ENCODE results near the genes ARID4B and HEATR1.

DNA sequence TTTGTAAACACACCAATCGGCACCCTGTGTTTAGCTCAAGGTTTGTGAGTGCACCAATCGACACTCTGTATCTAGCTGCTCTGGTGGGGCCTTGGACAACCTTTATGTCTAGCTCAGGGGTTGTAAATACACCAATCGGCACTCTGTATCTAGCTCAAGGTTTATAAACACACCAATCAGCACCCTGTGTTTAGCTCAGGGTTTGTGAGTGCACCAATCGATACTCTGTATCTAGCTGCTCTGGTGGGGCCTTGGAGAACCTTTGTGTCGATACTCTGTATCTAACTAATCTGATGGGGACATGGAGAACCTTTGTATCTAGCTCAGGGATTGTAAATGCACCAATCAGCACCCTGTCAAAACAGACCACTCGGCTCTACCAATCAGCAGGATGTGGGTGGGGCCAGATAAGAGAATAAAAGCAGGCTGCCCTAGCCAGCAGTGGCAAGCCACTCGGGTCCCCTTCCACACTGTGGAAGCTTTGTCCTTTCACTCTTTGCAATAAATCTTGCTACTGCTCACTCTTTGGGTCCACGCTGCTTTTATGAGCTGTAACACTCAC, 12.6 kb upstream of the TOMM20 start:
- PRO-cap, 4 experiments: no peak in any of the 4 experiments
- RAMPAGE, long total RNA, 2 experiments: no peak in any of the 2 experiments
- RRBS: no CpG with 5 or more reads among the region's 8 CpGs

GRCh38 chr1:235156508-235157101, 4.4 kb downstream of the RBM34 start:
- PRO-cap, 4 experiments: no peak in any of the 4 experiments
- RAMPAGE, long total RNA, 2 experiments: no peak in any of the 2 experiments
- RRBS: no CpG with 5 or more reads among the region's 5 CpGs

DNA sequence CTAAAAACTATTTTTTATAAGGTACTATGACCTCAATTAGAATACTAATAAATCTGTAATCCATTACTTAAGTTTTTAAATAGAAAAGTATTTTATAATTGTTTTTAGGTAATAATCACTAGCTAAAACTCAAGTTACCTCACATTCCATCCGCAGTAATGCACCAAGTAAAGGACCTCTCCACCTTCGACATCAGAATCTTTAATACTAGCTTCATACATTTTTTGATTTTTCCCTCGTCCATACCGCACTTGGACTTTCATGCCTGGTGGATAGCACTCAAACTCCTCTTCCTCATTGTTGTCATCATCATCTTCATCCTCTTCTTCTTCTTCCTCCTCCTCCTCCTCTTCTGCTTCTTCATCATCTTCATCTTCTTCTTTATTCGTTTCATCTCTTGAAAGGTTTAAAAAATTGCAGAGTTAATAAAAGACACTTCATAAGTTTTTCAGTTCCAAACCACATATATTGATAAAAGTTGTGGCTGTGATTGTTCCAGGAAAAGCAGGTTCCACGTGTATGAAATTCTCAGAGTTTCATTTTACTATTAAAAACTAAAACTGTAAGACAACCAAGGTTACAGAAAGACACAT, 52.7 kb upstream of the RBM34 start:
- PRO-cap, 4 experiments: no peak in any of the 4 experiments
- RAMPAGE, long total RNA, 2 experiments: no peak in any of the 2 experiments
- RRBS: no CpG with 5 or more reads among the region's 6 CpGs

GRCh38 chr1:235327765-235328383, at the start of gene ARID4B:
Gene ARID4B, minus strand, starts transcription at chr1:235328179.
- PRO-cap, 4 experiments: peak in 4 of 4 experiments; most common plus-strand start chr1:235327911 (in 1); most common minus-strand start chr1:235327926 (in 4)
- RAMPAGE, long total RNA, 2 experiments: start-site peak on the minus strand in 1 of 2 experiments, at chr1:235328158-235328171 at its widest, 91 reads per replicate
- RRBS: 2% methylated on average over 28 of the region's 43 CpGs

- PRO-cap, 4 experiments: peak in 2 of 4 experiments; most common minus-strand start chr1:235505623 (in 1)
- RAMPAGE, long total RNA, 2 experiments: no peak in any of the 2 experiments
- RRBS: no CpG with 5 or more reads among the region's 19 CpGs
Measured at GRCh38 chr1:235505544-235505977, 1.3 kb upstream of the B3GALNT2 start.

- PRO-cap, 4 experiments: peak in 1 of 4 experiments; most common plus-strand start chr1:235649066 (in 1)
- RAMPAGE, long total RNA, 2 experiments: no peak in any of the 2 experiments
- RRBS: 1% methylated on average over 2 of the region's 39 CpGs
Measured at GRCh38 chr1:235648818-235649406, 672 bp downstream of the GNG4 start.

- PRO-cap, 4 experiments: no peak in any of the 4 experiments
- RAMPAGE, long total RNA, 2 experiments: no peak in any of the 2 experiments
- RRBS: no CpG with 5 or more reads among the region's 4 CpGs
Measured at GRCh38 chr1:235878289-235878817, 11.6 kb upstream of the LYST start.

DNA sequence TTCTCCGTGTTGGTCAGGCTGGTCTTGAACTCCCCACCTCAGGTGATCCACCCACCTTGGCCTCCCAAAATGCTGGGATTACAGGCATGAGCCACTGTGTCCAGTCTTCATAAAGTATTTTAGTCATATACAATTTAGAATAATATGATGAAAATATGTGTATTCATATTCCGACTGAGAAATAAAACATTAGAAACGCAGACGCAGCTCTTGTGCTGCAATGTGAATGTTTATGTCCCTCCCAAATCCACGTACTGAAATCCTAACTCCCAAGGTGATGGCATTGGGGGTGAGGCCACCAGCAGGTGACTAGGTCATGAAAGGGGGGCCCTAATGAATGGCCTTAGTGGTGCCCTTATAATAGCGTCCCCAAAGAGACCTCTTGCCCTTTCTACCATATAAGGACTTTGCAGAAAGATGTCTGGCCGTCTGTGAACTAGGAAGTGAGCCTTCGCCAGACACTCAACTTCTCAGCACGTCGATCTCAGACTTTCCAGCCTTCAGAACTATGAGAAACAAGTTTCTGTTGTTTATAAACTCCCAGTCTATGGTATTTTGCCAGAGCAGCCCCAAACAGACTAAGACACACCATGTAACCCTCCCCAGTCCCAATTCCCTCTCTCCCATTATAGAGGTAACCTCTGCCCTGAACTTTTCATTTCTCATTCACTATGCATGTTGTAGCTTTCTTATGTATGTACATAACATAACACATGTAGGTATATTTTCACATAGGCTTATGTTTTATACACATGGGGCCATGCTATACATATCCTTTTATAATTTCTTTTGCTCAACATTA, 55.8 kb downstream of the NID1 start:
- PRO-cap, 4 experiments: peak in 1 of 4 experiments; most common minus-strand start position 445 of the sequence (in 1)
- RAMPAGE, long total RNA, 2 experiments: no peak in any of the 2 experiments
- RRBS: no CpG with 5 or more reads among the region's 10 CpGs

DNA sequence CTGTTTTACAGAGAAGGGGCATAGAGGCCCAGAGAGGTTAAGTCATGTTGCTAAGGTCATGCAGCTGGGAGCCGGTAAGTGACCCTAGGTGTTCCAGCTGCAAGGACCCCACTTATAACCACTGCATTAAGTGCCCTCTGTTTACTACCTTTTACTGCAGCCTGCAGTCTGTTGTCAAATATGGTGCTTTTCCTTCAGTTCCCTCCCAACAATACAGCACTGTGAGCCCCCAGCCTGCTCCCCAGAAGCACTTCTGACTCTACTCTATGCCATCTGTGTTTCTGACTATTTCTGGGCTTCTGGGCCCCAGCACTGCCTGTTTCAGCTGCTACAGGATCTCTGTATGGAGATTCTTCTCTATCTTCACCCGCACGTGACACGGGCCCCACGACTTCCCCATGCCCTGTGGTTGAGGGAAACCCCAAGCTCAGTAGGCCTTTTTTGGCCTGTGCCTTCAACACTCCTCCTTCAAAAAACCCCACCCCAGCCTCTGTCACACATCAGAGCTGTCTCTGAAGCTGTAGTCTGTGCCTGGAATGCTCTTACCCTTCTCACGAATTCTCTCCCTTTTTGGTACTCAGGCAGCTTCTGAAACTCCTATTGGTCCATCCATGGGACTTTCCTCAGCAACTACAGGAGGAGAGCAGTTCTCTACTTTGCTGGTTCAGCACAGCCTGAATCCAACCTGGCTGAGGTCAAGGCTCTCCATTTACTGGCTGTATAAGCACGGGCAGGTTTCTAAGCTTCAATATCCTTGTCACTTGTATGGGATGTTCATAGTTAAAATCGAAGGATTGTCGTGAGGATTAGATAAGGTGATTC, 1.9 kb upstream of the NID1 start:
- PRO-cap, 4 experiments: peak in 4 of 4 experiments; most common plus-strand start position 646 of the sequence (in 4); most common minus-strand start position 492 of the sequence (in 2)
- RAMPAGE, long total RNA, 2 experiments: no peak in any of the 2 experiments
- RRBS: no CpG with 5 or more reads among the region's 9 CpGs

DNA sequence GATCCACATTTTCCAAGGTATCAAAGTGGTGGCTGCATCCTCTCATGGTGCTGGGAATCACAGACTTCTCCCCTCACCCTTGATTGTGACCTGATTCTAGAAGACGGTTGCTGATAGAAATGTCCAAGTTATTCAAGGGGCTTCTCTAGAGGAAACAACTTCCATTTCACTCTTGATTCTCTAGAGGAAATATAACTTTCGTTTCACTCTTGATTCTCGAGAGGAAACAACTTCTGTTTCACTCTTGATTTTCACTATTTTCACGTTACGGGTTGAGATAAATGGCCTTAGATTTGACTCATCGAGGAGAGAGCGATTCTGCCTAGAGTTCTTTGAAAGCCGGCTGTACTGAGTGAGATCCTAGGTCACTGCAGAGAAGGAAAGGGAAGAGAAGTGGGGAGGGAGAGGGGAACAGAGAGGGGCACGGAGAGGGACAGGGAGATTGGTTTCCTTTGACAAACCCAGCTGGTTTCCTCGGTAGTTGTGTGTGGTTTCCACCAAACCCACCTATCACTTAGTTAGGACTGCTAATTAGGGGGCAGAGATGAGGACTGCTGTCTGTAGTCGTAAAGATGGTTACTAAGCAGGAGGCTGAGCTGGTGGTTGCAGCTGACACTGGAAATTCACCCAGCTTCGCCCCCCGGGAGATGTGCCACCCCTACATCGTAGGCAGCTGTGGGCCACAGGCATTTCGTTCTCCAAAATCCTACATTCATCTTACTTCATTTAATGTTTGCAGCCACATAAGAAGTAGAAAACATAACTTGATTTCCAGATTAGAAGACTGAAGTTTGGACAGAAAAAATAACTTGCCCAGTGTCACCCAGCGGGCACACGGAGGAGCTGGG, 21.6 kb upstream of the GPR137B start:
- PRO-cap, 4 experiments: no peak in any of the 4 experiments
- RAMPAGE, long total RNA, 2 experiments: no peak in any of the 2 experiments
- RRBS: no CpG with 5 or more reads among the region's 17 CpGs

- PRO-cap, 4 experiments: no peak in any of the 4 experiments
- RAMPAGE, long total RNA, 2 experiments: no peak in any of the 2 experiments
- RRBS: no CpG with 5 or more reads among the region's 7 CpGs
Measured at GRCh38 chr1:236129165-236129900, 13.0 kb upstream of the GPR137B start.

- PRO-cap, 4 experiments: no peak in any of the 4 experiments
- RAMPAGE, long total RNA, 2 experiments: start-site peak on the plus strand in 1 of 2 experiments, at chr1:236178462-236178612 at its widest, 6 reads per replicate
- RRBS: no CpG with 5 or more reads among the region's 7 CpGs
Measured at GRCh38 chr1:236178312-236178693, 36.0 kb downstream of the GPR137B start.

- PRO-cap, 4 experiments: no peak in any of the 4 experiments
- RAMPAGE, long total RNA, 2 experiments: no peak in any of the 2 experiments
- RRBS: no CpG with 5 or more reads among the region's 5 CpGs
Measured at GRCh38 chr1:236309993-236310442, 28.3 kb upstream of the ERO1B start.

DNA sequence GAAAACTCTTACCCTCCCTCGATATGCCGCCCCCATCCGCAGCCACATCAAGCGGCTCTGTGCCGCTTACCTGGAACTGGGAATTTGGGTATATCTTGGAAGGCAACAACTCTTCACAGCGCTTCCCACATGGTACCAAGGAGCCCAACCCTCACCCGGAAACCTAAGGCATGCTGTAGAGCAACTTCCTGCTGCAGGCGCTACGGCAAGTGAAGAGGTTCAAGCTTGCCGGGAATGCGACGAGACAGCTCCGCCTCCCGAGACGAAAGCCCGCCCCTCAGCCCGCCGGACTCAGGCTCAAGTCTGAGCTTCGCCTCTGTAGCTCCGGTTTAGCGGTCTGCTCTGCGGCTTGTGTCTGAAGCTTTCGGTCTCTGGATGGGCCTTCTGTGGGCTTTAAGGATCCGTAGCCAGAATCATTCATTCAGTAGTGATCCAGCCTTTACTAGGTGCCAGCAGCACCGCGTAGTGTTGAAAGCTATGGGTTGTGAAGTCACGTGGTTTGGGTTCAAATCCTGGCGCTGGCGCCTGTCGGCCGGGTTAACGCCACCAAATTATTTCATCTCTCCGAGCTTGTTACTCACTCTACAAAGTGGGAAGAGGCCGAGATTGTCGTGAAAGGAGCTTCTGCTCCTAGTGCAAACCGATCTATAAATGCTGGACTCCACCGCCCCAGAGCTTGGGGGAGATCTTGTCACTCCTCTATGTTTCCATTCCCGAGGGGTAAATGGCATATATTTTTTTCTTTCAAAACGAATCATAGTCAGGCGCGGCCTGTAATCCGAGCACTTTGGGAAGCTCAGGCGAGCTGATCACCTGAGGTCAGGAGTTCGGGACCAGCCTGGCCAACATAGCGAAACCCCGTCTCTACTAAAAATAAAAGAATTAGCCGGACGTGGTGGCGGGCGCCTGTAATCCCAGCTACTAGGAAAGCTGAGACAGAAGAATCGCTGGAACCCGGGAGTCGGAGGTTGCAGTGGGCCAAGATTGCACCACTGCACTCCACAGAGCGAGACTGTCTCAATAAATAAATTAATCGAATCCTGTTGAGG, at the start of gene HEATR1:
Gene HEATR1 (minus strand): TSS at position 165 of the 1,049 bp plus-strand sequence.
- PRO-cap, 4 experiments: peak in 4 of 4 experiments; most common plus-strand start position 321 of the sequence (in 2); most common minus-strand start position 157 of the sequence (in 2)
- RAMPAGE, long total RNA, 2 experiments: start-site peak on the minus strand in 1 of 2 experiments, centred at position 158 of the sequence, 199 reads per replicate
- RRBS: 2% methylated on average over 13 of the region's 55 CpGs

DNA sequence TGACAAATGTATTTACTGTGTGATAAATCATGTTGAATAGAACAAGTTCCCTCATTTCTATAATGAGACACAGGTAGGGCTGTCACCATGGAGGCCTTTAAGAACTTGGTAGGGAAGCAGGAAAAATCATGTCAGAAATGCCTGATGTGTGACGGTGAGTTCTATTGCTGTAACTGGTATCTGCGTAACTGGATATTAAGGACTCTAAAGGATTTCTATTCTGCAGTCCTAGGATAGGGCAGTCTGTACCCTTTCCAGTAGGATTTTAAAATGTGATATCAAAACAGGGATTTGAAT, 15.5 kb downstream of the ACTN2 start:
- PRO-cap, 4 experiments: no peak in any of the 4 experiments
- RAMPAGE, long total RNA, 2 experiments: no peak in any of the 2 experiments
- RRBS: no CpG with 5 or more reads among the region's 2 CpGs

DNA sequence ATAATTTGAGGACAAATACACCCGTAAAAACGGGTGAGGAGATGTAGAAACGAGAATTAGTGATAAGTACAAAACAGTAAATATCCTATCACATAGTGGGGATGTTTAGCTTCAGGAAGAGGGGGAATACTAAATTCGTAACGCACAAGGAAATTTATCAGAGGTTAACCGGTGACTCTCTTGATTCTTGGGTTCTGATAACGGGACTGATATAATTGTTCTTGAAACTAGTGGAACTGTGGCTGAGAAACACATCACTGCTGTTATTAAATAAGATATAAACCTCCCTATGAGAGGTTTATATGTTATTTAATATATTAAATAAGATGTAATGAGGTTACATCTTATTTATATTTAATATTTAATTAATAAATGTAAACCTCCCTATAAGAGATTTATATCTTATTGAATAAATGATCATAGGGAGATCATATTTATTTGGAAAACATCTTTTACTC, 1.4 kb downstream of the MTR start:
- PRO-cap, 4 experiments: no peak in any of the 4 experiments
- RAMPAGE, long total RNA, 2 experiments: no peak in any of the 2 experiments
- RRBS: no CpG with 5 or more reads among the region's 7 CpGs

DNA sequence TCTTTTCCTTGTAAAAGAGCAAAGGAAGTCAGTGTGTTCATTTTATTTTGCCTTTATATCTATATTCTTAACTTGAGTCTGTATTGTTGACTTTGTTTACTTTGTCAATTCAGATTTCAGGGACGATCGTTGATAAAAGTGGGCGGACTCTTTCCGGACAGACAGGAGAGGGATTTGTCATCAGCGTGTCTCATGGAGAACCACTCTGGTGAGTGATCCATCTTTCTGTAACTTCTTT, 21.2 kb downstream of the MTR start:
- PRO-cap, 4 experiments: no peak in any of the 4 experiments
- RAMPAGE, long total RNA, 2 experiments: start-site peak on the plus strand in 1 of 2 experiments, centred at position 162 of the sequence, 18 reads per replicate
- RRBS: no CpG with 5 or more reads among the region's 5 CpGs

GRCh38 chr1:237047872-237048479, 6.0 kb downstream of the RYR2 start:
- PRO-cap, 4 experiments: no peak in any of the 4 experiments
- RAMPAGE, long total RNA, 2 experiments: no peak in any of the 2 experiments
- RRBS: no CpG with 5 or more reads among the region's 15 CpGs

- PRO-cap, 4 experiments: no peak in any of the 4 experiments
- RAMPAGE, long total RNA, 2 experiments: no peak in any of the 2 experiments
- RRBS: no CpG with 5 or more reads among the region's 2 CpGs
Measured at GRCh38 chr1:237817164-237817711, 73.5 kb downstream of the ZP4 start.

GRCh38 chr1:238590142-238590524, 699.4 kb upstream of the ZP4 start:
- PRO-cap, 4 experiments: peak in 1 of 4 experiments; most common plus-strand start chr1:238590387 (in 1)
- RAMPAGE, long total RNA, 2 experiments: no peak in any of the 2 experiments
- RRBS: no CpG with 5 or more reads among the region's 5 CpGs